Right lobe of liver (tissue), 4 donors: Measurements from ENCODE around the genes ZNF197, TGM4, CXCR6, CCRL2 and LTF.

DNA sequence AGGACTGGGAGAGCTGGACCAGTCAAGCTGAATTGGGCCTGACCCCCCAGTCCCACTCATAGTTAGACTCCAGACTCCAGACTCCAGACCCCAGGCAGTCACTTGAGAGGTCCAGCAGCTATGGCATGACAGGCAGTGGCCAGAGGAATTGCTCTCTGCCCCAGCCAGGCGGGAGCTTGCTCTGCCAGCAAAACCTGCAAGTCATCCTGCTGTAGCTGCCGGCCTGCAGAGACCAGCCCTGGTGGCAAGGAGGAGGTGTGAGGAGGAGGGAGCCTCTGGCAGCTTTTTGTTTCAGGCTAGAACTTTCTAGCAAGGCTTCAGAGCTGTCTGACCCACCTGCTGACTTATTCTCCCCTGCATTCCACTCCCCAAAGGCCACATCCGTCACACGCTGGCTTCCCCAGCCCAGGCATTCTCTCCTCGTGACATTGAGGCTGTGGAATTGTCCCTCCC, 82.5 kb downstream of the ABHD5 start:
- PRO-cap, 4 experiments, result no peak in any of the 4 experiments
- RAMPAGE, long total RNA, 2 experiments, result no peak in any of the 2 experiments

DNA sequence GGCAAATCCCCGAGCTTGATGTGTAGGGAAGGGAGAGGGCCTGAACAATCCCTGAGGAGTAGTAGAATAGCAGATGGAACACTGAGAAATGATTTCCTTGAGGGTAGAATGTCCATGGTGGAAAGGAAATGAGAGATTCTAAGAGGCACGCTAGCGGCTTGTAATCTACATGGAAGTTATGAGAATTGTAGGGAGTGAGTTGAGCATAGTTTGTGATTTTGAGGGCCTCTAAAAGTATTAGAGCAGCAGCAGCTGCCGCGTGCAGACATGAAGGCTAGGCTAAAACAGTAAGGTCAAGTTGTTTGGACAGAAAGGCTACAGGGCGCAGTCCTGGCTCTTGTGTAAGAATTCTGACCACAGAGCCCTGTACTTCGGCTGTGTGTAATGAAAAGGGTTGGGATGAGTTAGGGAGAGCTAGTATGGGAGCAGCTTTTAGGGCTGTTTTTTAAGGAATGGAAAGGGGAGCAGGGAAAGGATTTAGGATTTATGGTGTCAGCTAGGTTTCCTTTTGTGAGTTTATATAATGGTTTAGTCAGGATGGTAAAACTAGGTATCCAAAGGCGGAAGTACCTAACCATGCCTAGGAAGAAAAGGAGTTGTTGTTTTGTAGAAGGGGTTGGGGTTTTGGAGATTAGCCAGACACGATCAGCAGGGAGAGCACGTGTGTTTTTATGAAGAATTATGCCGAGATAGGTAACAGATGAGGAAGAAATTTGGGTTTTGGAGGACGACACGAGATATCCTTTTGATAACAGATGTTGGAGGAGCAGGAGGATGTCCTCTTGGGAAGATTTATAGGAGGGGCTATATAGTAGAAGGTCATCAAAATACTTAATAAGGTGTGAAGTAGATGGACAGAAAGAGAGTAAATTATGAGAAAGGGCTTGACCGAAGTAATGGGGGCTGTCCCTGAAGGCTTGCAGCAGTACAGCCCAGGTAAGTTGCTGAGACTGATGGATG, 8.2 kb downstream of the TCAIM start:
- PRO-cap, 4 experiments, result no peak in any of the 4 experiments
- RAMPAGE, long total RNA, 2 experiments, result start-site peak on the plus strand in 1 of 2 experiments, centred at position 369 of the sequence, 5 reads per replicate

DNA sequence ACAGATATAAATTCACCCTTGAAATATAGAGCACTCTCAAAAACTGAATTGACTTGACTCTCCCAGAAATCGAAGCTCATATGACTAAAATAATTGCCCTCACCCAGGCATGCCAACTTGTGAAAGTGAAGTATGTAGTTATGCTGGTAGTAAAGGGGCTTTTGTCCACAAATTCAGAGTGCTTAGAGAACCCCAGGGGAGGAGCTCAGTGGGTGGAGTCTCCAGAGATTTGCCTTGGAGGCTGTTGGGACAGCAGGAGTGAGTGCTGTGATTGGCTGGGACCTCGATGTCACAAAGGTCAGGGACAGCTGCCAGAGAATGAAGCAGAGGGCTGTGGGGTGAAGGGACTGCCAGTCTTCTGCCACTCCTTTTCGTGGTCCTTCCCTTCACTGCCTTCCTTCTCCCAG, 49.8 kb downstream of the ZNF445 start:
- PRO-cap, 4 experiments, result peak in 1 of 4 experiments; most common plus-strand start position 326 of the sequence (in 1)
- RAMPAGE, long total RNA, 2 experiments, result no peak in any of the 2 experiments

- PRO-cap, 4 experiments, result no peak in any of the 4 experiments
- RAMPAGE, long total RNA, 2 experiments, result no peak in any of the 2 experiments
These were observed 30.2 kb downstream of the ZNF445 start for GRCh38 chr3:44447037-44447905.

- PRO-cap, 4 experiments, result peak in 4 of 4 experiments; most common plus-strand start chr3:44625040 (in 2); most common minus-strand start chr3:44624943 (in 3)
- RAMPAGE, long total RNA, 2 experiments, result start-site peak on the plus strand in 1 of 2 experiments, at chr3:44625010-44625095 at its widest, 30 reads per replicate; start-site peak on the minus strand in 1 of 2 experiments, at chr3:44624924-44624970 at its widest, 6 reads per replicate
These were observed at the start of gene ZNF197 for GRCh38 chr3:44624601-44625563. ZNF197 (plus strand) TSS chr3:44625036.

- PRO-cap, 4 experiments, result no peak in any of the 4 experiments
- RAMPAGE, long total RNA, 2 experiments, result no peak in any of the 2 experiments
These were observed 510 bp downstream of the KIAA1143 start for GRCh38 chr3:44760716-44761502.

GRCh38 chr3:44874375-44874838, at the start of gene TGM4:
TGM4 (plus strand) TSS chr3:44874608.
- PRO-cap, 4 experiments, result no peak in any of the 4 experiments
- RAMPAGE, long total RNA, 2 experiments, result no peak in any of the 2 experiments

GRCh38 chr3:45033857-45034487, 7.9 kb downstream of the CLEC3B start:
- PRO-cap, 4 experiments, result peak in 1 of 4 experiments; most common plus-strand start chr3:45034045 (in 1)
- RAMPAGE, long total RNA, 2 experiments, result no peak in any of the 2 experiments

GRCh38 chr3:45093339-45093990, 52.7 kb downstream of the CDCP1 start:
- PRO-cap, 4 experiments, result no peak in any of the 4 experiments
- RAMPAGE, long total RNA, 2 experiments, result no peak in any of the 2 experiments

DNA sequence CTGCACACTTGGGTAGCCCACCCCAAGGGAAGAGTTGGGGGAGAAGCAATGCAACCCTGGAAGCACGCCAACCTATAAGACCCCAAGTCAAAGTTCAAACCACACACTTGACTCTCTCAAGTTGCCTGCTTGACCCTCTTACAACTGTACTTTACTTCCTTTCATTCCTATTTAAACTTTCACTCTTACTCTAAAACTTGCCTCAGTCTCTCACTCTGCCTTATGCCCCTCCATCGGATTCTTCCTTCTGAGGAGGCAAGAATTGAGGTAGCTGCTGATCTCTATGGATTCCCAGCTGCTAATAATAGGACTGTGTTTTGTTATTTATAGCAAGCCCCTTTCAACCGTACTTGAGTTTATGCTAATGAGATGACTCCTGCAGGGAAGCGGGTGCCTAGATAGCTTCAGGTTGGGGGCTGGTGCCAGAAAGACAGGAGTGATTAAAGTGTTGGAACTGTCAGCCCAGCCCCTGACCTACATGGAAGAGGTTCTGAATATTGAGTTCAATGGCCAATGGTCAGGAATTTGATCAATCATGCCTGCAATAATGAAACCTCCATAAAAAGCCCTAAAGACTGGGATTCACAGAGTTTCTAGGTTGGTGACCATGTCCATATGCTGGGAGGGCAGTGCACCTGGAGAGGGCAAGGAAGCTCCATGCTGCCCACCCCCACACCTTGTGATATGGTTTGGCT, 21.8 kb upstream of the LIMD1 start:
- PRO-cap, 4 experiments, result no peak in any of the 4 experiments
- RAMPAGE, long total RNA, 2 experiments, result no peak in any of the 2 experiments

DNA sequence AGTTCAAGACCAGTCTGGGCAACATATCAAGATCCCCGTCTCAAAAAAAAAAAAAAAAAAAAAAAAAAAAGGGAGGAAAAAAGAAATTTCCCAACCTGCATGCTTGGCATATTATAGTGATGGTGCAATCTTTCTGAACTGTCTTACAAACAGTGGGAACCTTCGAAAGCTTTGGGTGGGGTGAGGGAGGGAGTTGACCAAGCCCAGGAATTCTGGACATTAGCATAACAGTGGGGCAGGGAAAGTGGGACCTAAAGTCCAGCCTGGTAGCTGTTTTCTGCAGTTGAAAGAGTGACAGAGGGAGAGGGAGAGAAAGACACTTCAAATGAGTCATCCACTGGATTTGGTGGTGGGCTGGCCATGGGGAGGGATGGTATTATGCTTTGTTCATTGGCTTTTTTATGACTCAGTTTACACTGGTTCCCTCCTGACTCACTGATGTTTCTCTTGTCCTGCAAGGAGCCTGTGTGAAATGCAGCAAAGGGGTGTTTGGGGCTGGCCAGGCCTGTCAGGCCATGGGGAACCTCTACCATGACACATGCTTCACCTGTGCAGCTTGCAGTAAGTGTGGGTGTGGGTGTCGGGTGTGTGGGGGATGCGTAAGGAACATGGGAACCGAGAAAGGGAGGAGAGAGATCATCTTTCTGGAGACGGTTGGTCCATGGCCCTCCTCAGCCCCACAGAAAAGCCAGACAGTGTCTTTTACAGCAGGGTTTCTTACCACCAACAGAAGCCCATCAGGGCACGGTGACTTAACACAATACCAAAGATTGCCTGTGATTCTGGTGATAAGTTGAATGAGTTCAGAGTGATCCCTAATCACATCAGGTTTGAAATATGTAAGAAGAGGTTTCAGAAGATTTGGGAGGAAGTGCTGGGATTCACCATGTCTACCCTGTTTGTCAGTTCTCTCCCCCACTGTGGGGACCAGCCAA, 41.4 kb downstream of the LIMD1 start:
- PRO-cap, 4 experiments, result no peak in any of the 4 experiments
- RAMPAGE, long total RNA, 2 experiments, result no peak in any of the 2 experiments

DNA sequence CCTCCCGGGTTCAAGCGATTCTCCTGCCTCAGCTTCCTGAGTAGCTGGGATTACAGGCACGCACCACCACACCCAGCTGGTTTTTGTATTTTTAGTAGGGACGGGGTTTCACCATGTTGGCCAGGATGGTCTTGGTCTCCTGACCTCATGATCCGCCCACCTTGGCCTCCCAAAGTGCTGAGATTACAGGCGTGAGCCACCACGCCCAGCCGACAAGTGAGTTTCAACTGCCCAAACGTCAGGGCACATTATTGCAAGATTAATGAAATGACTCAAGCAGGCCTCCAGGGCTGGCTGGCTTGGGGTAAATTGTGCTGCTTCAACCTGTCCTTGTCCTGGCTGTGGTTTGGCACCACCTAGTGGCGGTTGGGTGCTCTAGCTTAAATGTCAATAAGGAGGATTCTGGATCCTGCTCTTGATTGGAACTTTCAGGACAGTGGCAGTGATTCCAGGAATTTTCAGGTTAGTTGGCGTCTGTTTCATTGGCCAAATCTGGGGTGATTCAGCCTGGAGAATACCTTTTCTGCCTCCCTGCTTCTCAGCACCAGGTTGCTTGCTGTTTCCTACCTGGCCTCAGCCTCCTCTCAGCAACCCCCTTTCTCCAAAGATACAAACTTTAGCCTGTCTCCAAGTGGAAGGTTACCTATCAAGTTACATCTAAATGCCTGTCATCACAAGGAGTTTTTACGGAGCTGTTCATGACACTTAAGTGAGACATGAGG, 32.4 kb upstream of the SACM1L start:
- PRO-cap, 4 experiments, result peak in 1 of 4 experiments; most common plus-strand start position 547 of the sequence (in 1); most common minus-strand start position 240 of the sequence (in 1)
- RAMPAGE, long total RNA, 2 experiments, result no peak in any of the 2 experiments

DNA sequence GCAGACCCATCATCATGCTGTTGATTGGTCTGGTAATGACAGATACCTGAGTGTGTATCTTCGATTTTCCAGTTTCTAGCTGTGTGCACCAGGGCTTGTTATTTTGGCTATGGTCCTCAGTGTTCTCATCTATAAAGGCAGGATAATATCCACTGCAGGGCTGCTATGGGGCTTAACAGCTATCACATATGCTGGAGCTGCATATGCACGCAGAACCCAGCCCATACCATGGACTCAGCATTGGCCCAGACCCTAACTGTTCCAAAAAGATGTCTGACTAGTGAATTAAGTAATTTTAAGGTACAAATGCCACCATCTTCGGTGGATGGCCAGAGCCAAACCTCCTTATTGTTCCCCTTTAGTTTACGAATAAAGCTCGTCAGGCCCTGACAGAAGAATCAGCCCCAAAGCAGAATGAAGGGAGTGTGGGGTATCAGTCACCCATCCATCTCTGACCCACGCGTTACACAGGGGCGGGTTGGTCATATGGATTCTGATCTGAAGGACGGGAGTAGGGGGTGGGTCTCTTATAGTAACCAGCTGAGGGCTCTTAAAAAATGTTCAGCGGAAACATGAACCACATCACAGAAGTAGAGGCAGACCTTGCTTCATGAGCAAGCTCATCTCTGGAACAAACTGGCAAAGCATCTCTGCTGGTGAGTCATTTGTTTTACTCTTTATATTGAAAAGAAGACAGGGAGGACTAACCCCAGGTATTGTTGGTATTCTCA, at the start of gene CXCR6:
TSS of gene CXCR6 (plus strand) at position 580 of the 731 bp plus-strand sequence.
- PRO-cap, 4 experiments, result peak in 2 of 4 experiments; most common plus-strand start position 580 of the sequence (in 2)
- RAMPAGE, long total RNA, 2 experiments, result start-site peak on the plus strand in 2 of 2 experiments, centred at positions 581 to 606 of the sequence, 14 to 16 reads per replicate

GRCh38 chr3:45964770-45965271, 21.6 kb downstream of the CXCR6 start:
- PRO-cap, 4 experiments, result no peak in any of the 4 experiments
- RAMPAGE, long total RNA, 2 experiments, result no peak in any of the 2 experiments

DNA sequence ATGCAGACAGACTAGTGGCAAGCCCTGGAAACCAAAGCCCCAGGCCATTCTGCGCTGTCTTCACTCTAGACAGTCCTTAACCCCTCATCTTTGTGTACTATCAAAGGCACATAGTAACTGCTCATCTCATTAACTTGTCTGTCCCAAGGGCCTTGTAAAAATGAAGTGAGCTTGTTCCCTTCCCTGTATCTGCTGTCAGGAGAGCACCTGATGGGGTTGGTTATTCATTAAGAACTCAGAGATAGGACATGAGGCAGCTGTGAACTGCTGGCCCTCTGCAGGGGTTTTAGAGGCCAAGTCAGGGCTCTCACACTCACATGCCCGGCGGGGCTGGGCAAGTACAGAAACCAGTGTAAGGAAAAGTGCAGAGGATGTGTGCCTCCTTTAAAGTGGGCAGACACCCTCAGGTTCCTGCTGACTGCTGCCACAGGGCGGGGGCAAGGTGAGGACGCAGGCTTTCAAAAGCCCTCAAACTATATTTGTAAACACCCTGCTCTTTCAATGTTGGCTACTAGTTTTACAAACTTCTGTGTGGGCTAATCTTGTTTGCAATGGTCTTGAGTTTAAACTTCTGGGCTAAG, 22.3 kb downstream of the CXCR6 start:
- PRO-cap, 4 experiments, result peak in 1 of 4 experiments; most common minus-strand start position 340 of the sequence (in 1)
- RAMPAGE, long total RNA, 2 experiments, result no peak in any of the 2 experiments

GRCh38 chr3:45966063-45967253, 23.2 kb downstream of the CXCR6 start:
- PRO-cap, 4 experiments, result no peak in any of the 4 experiments
- RAMPAGE, long total RNA, 2 experiments, result start-site peak on the minus strand in 1 of 2 experiments, at chr3:45966277-45966532 at its widest, 23 to 24 reads per replicate

DNA sequence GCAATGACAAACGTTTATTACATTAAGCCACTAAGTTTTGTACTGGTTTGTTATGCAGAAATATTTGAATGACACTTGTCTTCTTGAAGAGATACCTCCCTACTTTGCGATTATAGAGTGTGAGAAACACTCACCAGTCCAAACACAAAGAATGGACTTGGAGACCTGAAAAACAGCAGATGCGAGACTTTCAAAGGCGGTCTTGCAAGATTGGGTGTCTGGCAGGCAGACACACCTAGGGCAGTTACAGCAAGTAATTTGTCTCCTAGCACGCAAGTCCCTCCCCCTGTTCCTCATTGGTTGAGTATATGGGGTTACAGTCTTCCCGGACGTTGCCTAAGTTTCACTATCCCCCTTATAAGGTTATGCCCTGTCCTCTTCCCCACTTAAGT, 83.7 kb upstream of the XCR1 start:
- PRO-cap, 4 experiments, result no peak in any of the 4 experiments
- RAMPAGE, long total RNA, 2 experiments, result no peak in any of the 2 experiments

DNA sequence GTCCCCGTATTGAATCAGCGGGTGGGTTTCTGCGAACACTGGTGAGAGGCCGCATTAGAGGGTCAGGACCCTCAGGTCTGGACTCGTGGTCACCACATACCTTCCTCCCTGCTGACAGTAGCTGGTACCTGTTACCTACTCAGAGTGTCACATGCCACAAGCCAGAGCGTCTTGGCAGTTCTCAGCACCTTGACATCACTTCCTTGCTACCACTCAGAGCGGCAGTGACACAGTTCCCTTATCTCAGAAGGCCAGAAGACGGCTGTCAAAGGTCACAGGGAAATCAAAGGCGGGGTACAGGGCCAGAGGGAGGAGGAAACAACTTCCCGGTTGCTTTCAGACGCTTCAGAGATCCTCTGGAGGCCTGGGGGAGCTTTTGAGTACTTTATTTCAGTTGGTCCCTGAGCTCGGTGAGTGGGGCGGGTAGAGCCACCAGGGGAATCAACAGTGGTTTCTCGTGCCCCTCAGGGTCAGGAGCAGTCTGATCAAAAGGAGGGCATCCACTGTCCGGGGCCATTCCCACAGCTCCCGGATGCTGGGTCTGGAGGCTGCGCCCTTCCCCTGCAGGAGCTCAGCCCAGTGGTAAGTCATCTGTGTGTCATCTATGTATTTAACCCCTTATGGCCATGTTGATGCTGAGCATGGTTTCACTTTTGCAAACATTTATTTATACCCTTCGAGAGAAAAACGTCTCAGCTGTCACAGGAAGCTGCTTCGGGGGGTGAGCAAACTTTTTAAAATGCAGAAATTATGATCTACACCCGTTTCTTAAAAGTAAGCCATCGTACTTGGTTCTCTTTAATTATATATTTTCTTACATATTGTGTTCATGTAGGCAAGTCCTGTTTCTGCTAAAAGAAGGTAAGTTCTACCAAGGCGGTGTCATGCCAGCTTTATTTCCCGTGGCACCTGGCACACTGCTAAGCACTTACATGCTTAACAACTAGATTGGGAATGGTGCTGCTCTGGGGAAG, at the start of gene CCRL2:
TSS of gene CCRL2 (plus strand) at position 339 of the 974 bp plus-strand sequence.
- PRO-cap, 4 experiments, result peak in 4 of 4 experiments; most common plus-strand start position 339 of the sequence (in 3); most common minus-strand start position 146 of the sequence (in 2)
- RAMPAGE, long total RNA, 2 experiments, result start-site peak on the plus strand in 2 of 2 experiments, centred at positions 239 to 324 of the sequence, 10 to 16 reads per replicate

GRCh38 chr3:46464730-46465340, at the start of gene LTF:
LTF (minus strand) TSS chr3:46464905.
- PRO-cap, 4 experiments, result no peak in any of the 4 experiments
- RAMPAGE, long total RNA, 2 experiments, result no peak in any of the 2 experiments

- PRO-cap, 4 experiments, result no peak in any of the 4 experiments
- RAMPAGE, long total RNA, 2 experiments, result no peak in any of the 2 experiments
These were observed 4.7 kb downstream of the LRRC2 start for GRCh38 chr3:46561349-46561932.